SK-N-DZ (cell line): ENCODE data around the genes PIK3C2B, LRRN2 and KLHDC8A.

GRCh38 chr1:204286585-204287436, 72.9 kb downstream of the PLEKHA6 start:
RAMPAGE:
- cytosol, long total RNA: no peak
- nucleus, long total RNA: no peak

GRCh38 chr1:204292546-204293012, 67.2 kb downstream of the PLEKHA6 start:
RAMPAGE:
- cytosol, long total RNA: no peak
- nucleus, long total RNA: no peak

DNA sequence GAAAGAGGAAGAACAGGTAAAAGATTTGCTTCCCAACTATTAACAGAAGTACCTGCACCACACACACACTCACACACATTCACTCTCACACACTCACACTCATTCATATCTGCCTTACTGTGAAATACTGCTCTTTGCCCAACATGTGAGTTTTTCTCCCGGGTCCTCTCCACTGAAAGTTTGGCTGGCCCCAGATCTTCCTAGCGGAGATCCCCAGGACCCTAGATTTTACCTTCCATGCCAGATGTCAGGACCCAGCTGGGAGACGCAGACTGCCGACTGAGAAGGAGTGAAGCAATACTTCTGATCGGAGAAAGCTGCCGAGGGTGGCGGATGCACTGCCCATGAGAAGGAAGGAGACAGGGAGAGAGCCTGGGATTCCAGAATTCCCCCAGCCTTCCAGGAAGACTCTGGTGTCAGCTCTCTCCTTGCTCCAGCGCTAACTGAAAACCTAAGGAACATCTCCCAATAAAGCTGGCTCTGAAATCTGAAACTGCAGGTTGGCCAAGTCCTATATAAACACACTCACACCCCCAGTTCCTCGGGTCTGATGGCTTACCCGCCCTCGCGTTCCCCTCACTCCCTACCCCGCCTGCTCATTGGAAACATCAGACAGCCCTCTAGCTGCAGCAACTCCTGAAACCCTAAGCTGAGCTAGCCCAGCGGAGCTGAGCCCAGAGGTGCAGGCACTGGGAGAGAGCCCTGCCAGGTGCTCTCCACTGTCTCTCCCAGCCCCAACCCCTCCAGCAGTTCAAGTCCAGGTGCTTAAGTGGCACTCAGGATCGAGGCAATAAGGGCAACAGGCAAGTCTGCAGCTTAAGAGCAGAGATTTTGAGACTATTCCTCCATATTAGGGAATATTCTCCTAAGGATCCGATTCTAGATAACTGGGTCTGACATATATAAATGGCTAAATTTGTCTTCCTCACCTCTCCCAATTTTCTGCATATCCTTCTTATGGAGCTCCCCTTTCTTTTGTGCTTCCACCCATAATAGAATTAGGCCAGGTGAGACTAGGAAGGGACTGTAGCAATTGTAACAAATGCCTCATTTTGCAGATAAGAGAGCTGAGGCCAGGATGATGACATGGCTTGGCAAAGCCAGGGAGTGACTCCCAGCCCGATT, 52.3 kb downstream of the PLEKHA6 start:
RAMPAGE:
- cytosol, long total RNA: no peak
- nucleus, long total RNA: no peak

DNA sequence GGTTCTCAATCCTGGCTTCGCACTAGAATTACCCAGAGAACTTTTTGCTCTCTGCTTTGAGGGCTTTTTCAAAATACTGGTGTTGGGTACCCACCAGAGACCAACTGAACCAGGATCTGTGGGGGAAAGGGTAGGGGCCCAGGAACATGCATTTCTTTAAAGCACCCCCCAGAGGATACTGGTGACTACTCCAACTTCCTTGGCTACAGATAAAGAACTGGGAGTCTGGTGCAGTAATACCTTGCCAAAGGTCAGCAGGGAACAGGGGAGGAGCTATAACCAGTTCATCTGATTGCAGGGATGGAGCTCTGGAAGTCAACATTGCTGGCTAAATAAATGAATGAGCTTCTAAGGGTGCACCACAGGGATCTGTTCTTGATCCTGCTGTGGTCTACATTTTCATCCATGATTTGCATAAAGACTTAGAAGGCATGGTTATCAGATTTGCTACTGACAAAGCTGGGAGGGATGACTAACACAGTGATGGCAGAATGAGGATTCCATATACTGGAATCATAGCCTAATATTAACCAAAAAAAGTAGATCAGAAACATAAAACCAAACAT, 18.4 kb downstream of the PLEKHA6 start:
RAMPAGE:
- cytosol, long total RNA: no peak
- nucleus, long total RNA: no peak

DNA sequence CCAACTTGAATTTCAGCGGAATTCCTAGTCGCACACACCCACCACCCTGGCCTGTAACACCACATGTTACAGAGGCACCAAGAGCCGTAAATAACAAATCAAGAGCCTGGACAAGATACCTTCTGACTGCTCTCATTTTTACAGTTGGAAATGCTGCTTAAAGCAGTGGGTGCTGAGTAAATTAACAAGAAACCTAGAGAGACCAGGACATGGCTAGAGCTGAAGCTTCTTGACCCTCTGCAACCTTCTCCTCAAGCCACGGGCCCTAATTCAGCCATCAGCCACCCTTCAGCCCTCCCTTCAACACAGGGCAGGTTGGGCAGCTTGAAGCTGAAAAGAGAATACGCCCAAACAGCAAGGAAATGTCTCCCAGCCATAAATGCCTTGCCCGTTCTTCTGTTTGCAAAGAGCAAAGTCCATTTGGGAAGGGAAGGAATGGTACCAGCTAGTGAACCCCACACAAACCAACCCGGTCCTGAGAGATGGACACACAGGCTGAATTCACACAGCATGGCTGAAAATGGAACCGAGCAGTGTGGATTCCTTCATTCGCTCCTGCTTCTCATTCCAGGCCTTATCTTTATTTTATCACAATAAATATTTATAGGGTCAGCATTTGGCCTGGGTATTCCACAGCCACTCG, 11.6 kb downstream of the PLEKHA6 start:
RAMPAGE:
- cytosol, long total RNA: no peak
- nucleus, long total RNA: no peak

RAMPAGE:
- cytosol, long total RNA: no peak
- nucleus, long total RNA: no peak
Measured at GRCh38 chr1:204426092-204426344, 14.4 kb upstream of the PPP1R15B start.

DNA sequence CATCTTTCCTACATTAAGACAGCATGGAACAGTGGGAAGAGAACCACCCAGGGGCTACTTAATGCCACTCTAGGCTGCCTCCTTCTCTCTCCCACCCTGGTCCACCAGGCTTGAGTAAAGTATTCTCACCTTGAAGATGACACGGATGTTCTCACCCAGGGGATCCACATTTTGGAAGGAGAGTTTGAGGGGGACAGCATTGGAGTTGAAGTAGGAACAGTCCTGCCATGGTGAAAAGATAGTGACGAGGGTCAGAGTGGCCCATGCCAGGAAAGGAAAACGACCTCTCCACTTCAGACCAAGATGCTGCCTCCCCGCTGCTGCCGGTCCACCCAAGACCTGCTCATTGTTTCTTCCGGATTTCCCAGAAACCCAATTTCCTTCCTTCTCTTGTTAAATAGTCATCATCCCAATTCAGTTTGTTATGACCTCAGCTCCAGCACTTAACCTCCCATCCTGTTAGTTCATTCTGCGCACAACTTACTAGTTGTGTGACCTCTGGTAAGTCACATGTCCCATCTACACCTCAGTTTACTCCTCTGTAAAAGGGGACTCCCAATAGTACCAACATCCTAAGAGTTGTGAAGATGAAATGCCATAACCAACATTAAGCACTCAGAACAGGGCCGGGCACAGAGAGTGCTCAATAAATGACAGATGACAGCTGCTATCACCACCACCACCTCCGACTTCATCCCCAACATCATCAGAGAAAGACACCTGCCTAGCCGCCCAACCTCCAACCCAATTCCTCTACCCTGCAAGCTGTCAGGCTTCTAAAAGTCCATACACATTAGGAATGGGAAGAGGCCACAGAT, 29.9 kb upstream of the PPP1R15B start:
RAMPAGE:
- cytosol, long total RNA: no peak
- nucleus, long total RNA: no peak

RAMPAGE:
- cytosol, long total RNA: no peak
- nucleus, long total RNA: no peak
Measured at GRCh38 chr1:204450168-204451614, 39.1 kb upstream of the PPP1R15B start.

DNA sequence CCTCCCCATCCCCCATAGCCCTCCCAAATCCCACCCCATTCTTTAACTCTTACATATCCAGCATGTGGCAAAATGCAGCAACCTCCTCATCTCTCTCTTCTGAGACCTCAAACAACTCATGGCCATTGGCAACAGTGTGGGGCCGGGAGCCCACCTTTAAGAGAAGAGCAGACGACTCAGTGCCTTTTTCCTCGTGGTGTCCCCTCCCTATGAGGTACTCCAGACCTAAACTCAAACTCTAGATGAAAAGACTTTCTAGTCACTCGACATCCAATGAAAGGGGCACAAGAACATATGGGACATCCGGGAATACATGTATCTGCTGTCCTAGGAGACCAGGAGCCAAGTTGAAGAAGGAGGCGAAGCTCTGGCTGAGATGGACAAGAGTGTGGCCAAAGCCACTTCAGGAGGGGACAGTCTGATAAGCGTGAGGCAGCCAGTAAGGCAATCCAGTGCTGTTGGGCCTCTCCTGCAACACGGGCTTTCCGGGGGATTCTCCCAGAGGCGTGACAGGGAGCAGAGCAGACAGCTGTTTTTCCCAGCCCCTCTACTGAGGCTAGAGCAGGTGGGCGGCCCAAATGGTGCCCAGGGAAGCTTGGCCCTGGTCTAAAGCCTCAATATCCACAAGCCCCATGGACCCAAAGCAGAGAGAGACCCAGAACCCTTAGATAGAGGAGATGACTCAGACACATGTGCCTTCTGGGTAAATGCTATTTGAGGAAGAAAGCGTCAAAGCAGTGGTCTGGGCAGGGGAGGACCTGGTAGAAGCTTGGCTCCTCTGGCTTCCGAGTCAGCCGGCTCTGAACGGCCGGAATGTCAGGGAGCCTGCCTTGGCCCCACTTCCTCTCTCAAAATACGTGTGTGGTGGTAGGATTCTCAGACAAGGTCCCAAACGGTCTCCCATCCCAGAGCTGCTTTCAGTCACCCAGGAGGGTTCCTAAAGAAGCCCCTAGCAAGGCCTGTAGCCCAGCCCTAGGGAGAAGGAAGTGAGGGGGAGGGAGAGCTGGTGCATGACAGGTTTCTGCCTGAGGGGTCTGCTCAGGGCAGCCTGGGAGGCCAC, 29.1 kb downstream of the PIK3C2B start:
RAMPAGE:
- cytosol, long total RNA: no peak
- nucleus, long total RNA: no peak

RAMPAGE:
- cytosol, long total RNA: no peak
- nucleus, long total RNA: no peak
Measured at GRCh38 chr1:204485590-204486005, 9.0 kb downstream of the PIK3C2B start.

DNA sequence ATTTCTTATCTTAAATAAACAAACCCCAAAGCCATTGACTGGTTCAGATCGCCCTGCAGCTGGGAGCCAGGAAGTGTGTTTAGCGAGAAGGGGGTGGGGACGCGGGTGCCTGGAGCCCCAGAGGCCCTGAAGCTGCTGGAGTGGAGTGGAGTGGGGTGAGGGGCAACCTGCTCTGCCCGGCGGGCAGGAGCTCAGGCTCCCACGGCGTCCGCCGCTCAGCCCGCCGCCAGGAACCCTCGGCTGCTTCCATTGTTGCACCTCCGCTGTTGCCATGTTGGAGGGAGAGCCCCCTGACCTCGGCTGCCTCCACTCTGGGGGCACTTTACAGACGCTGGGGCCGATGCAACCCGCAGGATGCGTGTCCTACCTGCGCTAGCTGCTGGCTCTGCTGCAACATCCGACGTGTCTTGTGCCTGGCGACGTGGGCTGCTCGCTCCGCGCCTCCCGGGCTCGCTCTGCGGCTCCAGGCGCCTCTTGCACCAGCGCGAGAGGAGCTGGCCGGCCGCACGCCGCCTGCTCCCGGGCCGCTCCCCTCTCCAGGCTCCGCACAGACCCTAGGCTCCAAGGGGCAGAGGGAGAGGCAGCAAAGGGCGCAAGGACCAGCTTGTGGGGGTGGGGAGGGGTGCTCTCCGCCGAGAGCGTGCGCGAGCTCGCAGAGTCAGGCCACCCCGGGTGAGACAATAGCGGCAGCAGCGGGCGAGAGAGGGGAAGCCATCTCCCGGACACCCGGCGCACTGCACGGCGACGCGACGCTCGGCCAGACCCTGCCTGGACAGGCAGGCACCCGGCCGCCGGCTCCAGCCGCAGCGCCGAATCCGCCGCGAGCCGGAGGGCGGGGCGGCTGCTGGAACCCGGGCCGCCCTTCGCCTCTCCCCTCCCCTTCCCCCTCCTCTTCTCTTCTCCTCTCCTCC, at the start of gene PIK3C2B:
PIK3C2B (minus strand) TSS at position 817 of the 911 bp plus-strand sequence.
RAMPAGE:
- cytosol, long total RNA: no peak
- nucleus, long total RNA: no peak

RAMPAGE:
- cytosol, long total RNA: no peak
- nucleus, long total RNA: no peak
Measured at GRCh38 chr1:204518103-204518325, 1.8 kb downstream of the MDM4 start.

RAMPAGE:
- cytosol, long total RNA: no peak
- nucleus, long total RNA: no peak
Measured at GRCh38 chr1:204550618-204551401, 34.6 kb downstream of the MDM4 start.

RAMPAGE:
- cytosol, long total RNA: no peak
- nucleus, long total RNA: no peak
Measured at GRCh38 chr1:204551593-204552048, 35.4 kb downstream of the MDM4 start.

GRCh38 chr1:204685281-204685992, at the start of gene LRRN2:
LRRN2 (minus strand) TSS chr1:204685738.
RAMPAGE:
- cytosol, long total RNA: no peak
- nucleus, long total RNA: no peak

RAMPAGE:
- cytosol, long total RNA: no peak
- nucleus, long total RNA: no peak
Measured at GRCh38 chr1:205169160-205170200, 42.0 kb downstream of the DSTYK start.

DNA sequence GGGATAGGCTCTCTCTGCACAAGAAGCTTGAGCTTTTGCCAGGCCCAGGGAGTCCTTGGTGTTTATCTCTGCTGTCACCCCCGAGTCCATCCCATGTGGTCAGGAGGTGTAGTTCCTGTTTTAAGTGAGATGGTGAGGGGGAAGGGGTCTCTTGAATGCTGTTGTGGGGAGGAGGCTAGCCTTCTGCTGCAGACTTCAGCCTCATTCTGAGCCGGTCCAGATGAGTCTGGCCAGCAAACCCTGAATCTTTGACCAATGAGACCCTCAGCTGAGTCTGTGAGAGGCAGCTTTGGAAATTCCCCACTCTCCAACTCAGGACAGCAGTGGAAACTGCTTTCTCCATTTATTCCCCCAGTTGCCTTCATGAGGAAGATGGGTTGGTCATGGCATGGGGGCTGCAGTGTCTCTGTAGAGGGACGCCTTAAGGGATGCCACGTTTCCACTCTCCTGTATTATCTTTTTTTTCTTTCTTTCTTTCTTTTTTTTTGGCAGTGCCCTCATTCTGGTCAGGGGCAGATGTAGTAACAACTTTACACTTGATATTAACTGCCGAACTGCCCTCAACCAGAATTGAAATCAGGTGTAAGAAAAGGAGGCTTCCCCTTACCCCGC, 2.7 kb downstream of the TMCC2 start:
RAMPAGE:
- cytosol, long total RNA: no peak
- nucleus, long total RNA: no peak

GRCh38 chr1:205271226-205271474, 43.4 kb downstream of the TMCC2 start:
RAMPAGE:
- cytosol, long total RNA: no peak
- nucleus, long total RNA: no peak

GRCh38 chr1:205356404-205357480, at the start of gene KLHDC8A:
KLHDC8A (minus strand) TSS chr1:205356922.
RAMPAGE:
- cytosol, long total RNA: no peak
- nucleus, long total RNA: no peak

DNA sequence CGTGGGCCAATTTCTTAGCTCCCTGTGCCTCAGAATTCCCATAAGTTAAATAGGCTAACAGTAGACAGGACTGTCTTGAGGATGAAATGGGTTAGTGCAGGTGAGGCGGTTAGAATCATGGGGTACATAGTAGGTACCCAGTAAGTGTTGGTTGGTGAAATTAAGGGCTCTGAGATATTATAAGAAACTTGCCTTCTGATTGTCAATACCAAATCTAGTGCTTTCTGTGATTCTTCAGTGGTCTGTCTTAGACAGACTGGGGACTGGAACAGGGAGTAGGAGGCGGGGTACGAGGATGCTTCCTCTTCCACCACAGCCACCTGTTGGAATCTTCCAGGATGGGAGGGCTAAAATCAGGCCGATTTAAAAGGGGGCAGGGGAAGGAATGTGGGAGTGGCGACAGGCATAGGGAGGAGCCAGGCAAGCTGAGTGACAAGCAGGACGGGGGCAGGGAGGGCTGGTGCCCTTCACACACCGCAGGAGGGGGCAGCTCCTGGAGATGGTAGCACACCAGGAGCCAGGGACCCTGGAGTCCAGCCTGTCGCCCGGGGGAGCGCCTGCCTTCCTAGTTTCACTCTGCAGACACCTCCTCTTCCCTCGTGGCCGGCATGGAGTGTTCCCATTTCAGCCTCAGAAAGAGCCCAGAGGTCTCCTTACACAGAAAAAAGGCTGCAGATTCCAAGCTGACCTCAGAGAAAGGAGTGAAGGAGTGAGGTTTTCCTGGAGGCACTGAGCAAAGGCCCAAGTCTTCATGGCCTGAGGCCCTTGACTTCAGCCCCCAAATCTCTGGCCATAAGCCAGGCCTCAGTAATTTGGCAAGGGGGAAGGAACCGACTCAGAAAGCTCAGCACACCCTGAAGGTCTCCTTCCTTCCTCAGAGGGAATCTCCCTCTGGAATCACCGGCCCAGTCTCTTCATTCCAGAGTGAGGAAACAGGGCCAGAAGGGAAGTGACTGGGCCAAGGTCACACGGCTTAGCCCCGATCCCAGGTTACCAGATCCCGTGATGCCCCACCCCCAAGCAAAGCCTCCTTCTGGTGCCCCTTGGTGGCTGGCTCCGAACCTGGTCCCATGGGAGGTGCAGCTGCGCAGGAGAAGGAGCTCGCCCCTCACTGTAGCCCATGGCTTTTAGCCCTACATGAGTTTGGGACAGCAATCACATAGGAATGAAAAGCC, 8.3 kb downstream of the BLACAT1 start:
RAMPAGE:
- cytosol, long total RNA: no peak
- nucleus, long total RNA: no peak